Bronchus fibroblast of lung (primary cell): ENCODE data around the gene MEF2C.

GRCh38 chr5:88675540-88676482, 207.2 kb downstream of the MEF2C start:
- RAMPAGE, long total RNA: no peak

DNA sequence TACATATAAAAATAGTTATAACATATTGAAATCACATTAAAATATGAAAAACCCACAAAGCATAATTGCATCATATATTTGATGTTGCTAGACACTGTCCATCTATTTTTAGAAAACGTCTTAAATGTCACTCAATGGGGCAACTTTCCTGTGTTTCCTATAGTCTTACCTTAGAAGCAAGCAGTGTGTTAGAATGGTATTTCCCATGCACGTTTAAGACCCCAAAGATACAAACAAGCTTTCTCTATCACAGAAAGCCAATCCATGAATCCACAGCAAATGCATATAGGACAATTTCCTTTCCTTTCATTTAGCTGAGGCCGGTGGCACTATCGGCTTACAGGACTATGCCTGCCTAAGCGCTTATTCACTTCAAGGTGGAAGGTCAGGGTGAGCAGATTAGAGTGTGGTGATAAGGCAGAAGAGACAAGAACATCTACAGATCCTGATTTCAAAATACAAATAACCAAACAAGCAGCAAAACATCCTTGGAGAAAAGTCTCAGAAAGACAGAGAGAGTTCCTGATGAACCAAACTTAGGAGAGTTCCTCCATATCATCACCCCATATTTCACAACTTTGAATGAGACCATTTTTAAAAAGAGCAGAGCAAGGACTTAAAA, 57.3 kb downstream of the MEF2C start:
- RAMPAGE, long total RNA: no peak

- RAMPAGE, long total RNA: no peak
Measured at GRCh38 chr5:88826914-88827620, 55.9 kb downstream of the MEF2C start.

- RAMPAGE, long total RNA: start-site peak on the minus strand at chr5:88883178-88883226, 33 and 21 reads in 2 replicates
Measured at GRCh38 chr5:88882876-88883942, at the start of gene MEF2C. MEF2C (minus strand) TSS chr5:88883184.

DNA sequence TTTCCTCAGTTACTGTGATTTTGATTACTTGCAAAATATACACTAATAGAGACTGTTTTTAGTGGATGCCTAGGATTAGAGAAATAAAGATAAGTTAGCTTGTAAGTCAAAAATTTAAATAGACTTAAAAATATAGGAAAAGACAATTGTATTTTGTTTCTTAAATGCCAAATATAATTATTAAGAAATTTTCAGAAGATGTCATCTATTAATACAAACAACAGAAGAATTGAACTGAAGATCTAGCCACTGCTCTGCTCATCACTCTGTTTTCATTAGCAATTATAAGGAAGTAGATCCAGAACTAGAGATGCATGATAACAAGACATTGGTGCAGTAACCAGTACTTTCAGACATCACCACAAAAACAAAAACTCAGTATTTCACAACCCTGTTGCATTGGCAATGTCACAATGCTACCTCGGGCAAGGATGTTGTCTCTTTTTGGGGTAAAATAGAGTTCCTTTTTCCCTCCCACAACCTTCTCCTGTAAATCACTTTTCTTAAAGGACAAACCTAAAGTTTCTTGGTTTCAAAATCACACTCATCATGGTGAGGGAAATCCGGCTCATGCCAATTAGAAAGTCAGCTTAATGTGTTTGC, 419.9 kb upstream of the MEF2C start:
- RAMPAGE, long total RNA: no peak

DNA sequence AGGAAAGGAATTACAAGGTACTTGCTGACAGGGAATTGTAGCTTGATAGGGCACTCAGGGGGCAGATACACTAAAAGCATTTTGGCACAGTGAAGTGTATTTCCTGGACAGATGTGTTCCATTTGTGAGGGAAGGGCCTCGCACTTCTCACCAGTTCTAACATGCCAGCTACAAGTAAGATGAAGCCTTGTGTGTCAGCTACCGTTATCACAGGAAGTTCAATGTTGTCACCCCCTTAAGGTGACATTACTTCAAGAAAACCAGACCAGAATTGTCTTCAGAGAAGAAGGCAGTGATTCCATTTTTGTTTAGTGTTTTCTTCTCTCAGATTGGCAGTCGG, 431.3 kb upstream of the MEF2C start:
- RAMPAGE, long total RNA: no peak

DNA sequence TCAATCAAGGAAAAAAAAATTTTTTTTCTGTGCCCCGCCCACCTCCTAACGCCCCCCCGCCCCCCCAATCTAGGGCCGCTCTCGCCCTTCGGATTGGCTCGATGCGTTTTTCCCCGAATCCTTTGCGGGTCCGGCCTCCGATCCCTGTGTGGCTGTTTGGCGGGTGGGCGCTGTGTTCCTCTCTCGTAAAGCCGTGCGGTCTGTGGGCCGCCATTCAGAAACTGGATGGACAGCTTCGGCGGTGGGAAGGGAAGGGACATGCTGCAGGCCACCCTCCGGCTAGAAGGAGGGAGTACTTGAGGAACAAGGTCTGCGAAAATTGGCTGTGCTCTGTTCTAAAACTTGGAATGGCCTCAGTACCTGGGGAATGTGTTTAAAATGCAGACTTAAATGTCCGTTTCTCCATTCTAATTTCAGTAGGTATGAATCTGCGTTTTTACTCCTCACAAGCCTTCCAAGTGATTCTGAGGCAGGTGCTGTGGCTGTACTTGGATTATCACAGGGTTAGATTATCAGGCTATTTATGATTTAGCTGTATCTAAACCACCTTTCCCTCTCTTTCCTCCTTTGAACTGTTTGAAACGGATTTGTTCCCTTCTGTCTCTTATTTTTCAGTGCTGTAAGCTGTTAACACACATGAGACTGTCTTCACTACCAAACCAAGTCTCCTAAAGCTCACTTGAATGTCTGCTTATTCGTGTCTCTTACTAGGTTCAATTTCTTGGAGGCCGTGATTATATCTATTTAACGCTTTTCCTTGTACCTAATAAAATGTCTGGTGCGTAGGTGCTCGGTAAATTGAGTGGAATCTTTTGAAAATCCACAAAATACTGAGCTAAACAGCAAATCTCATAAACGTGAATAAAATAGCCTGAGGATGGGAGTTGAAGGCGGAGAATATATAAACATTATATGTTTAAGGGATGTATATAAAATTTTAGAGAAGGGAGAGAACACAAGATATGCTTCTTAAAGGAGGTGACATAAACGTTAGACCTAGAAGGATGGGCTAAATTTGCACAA, 640 bp upstream of the CETN3 start:
- RAMPAGE, long total RNA: no peak

DNA sequence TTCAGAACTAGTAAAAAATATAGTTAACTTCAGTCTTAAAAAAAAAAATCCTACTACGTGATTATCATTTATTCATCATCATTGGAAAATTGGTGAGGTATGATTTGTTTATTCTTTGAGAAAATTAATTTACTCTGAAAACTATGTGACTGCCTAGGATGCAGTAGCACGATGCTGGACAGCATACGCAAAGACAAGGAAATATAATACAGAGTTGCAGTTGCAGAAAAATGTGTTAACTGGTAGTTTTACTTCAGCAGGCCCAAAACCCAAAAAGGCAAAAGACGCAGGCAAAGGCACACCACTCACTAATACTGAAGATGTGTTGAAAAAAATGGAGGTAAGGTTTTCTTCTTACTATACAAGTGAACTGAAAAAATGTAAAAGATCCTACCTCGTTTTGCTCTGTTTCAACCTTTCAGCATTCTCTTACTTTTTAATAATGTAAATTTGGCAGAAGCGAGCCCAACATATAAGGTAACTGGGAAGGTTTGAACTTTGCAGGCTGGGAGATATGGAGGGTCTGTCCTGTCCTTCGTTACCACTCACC, 27.1 kb downstream of the POLR3G start:
- RAMPAGE, long total RNA: no peak

- RAMPAGE, long total RNA: no peak
Measured at GRCh38 chr5:90547998-90548624, 10.5 kb upstream of the ADGRV1 start.

- RAMPAGE, long total RNA: no peak
Measured at GRCh38 chr5:90872862-90873514, 314.4 kb downstream of the ADGRV1 start.

GRCh38 chr5:90964997-90965721, 406.6 kb downstream of the ADGRV1 start:
- RAMPAGE, long total RNA: no peak

DNA sequence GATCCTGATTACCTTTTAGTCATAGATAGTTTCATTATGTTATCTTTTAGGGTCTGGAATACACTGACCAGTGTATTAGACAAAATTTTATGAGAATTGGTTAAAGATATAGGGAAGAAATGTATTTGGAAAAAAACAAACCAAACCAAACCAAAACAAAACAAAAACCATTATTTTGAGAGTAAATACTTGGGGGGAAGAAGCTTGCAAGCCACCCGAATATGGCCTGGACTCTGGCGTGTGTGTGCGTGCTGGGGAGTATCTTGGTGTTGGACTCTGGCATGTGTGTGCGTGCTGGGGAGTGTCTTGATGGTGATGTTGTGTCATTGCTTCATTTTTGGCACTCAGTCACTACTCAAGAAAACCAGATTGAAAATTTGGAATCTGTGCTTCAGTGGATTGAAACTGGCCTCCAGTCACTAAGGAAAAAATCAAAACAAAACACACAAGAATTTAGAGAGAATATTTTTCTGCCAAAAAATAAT, 76.1 kb downstream of the ARRDC3 start:
- RAMPAGE, long total RNA: no peak

DNA sequence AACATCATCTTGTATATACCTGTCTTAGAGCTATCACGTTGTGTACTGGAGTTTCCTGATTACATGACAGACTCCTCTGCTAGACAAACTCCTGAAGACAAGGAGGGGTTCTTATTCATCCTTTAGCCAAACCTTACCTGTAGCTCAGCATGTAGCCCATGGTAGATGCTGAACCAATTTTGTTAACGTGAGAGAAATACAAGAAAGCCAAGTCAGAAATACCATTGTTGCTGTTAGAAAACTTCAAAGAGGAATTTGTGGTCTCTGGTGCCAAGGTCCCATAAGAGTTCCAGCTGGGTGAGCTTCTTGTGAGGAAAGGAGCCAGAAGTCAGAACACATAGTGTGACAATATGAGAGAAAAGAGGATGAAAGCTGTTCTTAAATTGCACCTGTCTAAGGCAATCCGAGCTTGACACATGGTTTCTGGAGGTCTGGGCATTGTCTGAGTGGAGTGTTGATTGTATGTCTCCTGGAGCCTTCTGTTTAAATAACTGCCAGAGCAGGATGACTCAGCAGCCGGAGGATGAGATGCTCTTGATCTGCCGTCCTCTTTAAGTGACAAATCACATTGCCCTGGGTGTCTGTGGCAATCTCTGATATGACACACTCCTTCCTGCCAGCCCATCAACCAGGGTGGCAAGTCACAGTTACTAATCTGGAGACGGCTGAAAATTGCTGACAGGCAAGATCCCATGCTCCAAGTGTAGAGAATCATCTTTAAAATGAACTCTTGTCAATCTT, 69.0 kb downstream of the ARRDC3 start:
- RAMPAGE, long total RNA: no peak

DNA sequence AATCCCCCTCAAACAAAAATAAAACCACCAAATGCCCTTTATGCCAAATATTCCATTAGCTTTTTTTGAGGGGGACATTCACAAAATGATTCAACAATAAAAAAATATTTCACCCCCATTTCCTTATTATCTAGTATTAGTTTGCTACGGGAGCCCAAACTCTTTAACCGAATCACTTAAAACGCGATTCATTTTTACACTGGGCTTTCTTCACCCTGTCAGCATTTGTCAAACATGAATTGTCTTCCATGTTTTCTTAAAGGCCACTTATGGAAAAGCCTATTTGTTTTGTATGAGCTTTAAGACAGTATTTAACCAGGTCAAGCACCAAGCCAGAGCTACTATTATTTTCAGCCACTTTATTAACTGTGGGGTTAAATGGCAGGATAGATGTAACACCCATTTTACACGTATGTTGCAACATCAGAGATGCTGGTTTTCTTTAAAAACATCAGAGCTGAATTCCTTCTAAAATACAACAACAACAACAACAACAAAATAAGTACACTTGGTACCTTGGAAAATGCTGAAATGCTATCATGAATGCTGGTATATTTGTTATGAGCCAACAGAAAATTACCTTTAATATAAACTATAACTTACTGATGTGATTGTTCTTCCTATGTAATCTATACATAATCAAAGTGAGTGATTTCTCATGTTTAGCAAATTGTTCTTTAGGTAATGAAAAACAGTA, 13.7 kb downstream of the ARRDC3 start:
- RAMPAGE, long total RNA: no peak

GRCh38 chr5:91371678-91372781, 11.1 kb downstream of the ARRDC3 start:
- RAMPAGE, long total RNA: no peak

- RAMPAGE, long total RNA: no peak
Measured at GRCh38 chr5:91378698-91379465, 4.2 kb downstream of the ARRDC3 start.

DNA sequence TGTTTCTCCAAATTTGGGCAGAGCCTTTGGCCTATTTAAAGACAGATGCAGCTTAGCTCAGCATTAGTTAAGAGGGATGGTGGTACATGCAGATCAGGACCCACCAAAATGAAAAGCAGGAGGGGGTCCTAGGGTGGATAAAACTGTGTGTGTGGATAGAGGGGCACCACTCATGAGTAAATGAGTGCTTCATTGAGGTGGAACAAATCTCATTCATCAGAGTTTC, 20.4 kb upstream of the ARRDC3 start:
- RAMPAGE, long total RNA: no peak

DNA sequence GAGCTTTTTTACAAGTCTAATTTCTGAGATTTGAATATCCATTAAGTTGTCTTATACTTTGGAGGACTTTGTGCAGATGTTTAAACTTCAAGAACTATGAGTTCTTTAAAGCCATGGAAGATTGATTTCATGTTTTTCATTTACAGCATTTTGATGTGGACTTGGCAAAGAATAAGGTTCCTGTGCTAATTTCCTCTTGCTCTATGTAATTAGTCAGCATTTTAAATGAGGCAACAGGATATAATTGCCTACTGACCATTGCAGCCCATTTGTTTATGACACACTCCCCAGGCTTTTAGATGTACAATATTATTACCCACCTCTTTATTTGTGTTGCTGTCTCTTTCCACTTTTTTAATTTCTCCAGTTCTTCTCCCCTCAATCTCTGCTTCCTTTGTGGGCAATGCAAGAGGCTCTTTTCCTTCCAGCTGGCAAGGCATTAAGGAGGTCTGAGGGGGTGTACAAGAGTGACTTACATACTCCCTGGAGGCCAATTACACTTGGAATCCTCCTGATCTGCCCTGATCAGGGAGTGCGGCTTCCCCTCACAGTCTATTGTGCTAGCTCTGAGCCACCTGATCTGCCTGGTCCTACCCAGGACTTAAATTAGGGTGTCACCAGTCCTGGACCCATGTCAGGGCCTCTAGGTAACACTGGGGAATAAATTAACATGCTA, 420.8 kb upstream of the NR2F1 start:
- RAMPAGE, long total RNA: no peak

DNA sequence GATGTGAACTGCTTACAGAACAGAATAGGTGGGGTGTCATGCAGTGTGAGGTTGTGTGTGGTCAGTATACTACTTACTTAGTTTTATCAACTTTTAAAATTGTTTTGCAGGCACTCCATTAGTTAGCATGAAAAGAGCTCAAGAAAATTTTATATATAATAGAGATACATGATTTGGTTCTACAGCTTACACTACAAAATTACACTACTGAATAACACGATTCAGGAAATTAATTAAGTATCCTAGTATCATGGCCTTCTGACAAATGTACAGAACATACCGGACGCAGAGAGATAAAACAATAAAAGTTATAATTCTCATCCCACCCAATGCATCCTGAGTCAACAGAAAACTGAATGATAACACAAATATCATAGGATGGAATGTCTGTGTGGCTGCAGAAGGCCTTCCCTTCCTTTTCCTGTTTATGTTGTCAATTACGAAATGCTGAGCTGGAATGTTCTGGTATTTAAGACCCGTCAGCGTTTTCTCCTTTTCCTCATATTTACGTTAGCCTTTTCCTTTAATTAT, 223.9 kb upstream of the NR2F1 start:
- RAMPAGE, long total RNA: no peak

- RAMPAGE, long total RNA: no peak
Measured at GRCh38 chr5:93589690-93590368, 6.8 kb downstream of the NR2F1 start.